Right common carotid artery plus branches (tissue), 1 donor: Measurements from ENCODE around the gene STING1.

DNA sequence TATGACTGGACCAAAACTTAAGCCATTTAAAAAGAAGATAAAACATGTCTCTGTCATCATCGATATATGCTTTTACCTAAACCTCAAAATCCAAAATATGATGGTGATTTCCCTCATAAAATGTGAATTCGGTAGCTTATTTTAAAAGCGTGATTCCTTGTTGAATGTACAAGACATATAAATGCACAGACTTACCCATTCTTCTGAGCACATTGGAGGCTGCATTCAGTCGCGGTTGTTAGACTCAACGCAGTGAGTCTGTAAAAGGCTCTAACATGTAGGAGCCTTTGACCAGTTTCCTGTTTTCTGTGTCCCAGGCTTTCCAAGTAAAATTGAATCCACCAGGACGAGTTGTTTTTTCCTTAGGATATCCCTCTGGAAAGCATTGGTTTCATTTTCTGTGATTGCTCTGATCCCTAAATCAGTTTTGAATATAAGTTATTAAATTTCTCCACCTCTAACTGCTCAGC, 387 bp downstream of the LRRTM2 start:
- PRO-cap: no peak

DNA sequence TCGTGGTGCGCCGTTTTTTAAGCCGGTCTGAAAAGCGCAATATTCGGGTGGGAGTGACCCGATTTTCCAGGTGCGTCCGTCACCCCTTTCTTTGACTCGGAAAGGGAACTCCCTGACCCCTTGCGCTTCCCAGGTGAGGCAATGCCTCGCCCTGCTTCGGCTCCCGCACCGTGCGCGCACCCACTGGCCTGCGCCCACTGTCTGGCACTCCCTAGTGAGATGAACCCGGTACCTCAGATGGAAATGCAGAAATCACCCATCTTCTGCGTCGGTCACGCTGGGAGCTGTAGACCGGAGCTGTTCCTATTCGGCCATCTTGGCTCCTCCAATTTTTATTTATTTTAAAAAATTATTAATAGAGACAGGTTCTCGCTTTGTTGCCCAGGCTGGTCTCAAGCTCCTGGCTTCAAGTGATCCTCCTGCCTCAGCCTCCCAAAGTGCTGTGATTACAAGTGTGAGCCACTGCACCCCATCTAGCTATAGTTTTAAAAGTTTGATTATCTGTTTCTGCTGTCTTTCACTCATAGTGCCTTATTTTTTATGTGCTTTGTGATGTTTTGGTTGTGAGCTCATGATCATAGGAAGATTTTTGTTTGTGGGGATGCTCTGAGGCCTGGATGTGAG, 136.1 kb upstream of the LRRTM2 start:
- PRO-cap: no peak

DNA sequence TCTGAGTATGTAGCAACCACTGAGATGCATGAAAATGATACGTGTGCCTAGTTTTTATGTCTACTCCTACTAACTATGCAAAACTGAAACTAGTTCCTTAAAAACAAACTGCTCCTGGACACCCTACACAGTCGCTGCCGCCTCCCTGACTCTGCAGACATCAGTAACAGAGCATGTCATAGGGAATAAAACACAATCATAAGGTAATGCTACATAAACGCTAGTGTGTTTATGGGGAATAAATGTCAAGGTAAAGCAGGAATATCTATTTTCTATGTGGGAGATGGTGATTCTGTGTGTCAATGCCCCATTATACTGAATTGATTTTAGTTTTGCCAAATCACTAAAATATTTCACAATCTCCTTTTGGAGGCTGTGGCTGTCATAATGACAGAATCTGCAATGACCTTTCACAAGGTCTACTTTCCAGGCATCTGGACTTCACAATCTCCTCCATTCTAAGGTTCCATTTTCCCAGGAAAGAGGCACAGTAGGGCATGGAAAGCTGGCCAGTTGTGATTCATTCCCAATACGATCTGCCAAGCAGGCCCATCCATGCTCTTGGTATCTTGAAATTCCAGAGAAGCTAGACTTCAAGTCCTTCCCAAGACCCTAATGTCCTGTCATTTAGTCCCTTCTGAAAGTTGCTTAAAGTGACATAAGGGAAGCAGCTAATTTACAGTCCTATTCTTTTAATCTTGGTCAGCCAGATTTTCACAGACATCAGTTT, 122.6 kb downstream of the SIL1 start:
- PRO-cap: no peak

- PRO-cap: no peak
Measured at GRCh38 chr5:139105410-139106271, 92.5 kb downstream of the SIL1 start.

- PRO-cap: no peak
Measured at GRCh38 chr5:139111338-139111874, 86.8 kb downstream of the SIL1 start.

DNA sequence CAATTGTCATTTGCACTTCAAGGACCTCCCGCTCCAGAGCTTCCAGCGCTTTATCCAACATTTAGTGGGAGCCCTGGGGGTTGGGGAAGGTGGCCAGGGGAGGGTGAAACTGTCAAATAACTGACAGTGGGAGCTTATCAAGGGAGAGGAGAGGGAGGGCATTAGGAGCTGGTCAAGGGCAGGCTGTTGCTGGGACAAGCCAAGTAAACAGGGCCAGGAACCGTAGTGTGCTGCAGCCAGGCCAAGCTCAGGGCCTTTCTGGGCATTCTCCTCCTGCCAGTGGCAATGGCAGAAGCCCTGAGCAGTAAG, 71.4 kb downstream of the SIL1 start:
- PRO-cap: no peak

DNA sequence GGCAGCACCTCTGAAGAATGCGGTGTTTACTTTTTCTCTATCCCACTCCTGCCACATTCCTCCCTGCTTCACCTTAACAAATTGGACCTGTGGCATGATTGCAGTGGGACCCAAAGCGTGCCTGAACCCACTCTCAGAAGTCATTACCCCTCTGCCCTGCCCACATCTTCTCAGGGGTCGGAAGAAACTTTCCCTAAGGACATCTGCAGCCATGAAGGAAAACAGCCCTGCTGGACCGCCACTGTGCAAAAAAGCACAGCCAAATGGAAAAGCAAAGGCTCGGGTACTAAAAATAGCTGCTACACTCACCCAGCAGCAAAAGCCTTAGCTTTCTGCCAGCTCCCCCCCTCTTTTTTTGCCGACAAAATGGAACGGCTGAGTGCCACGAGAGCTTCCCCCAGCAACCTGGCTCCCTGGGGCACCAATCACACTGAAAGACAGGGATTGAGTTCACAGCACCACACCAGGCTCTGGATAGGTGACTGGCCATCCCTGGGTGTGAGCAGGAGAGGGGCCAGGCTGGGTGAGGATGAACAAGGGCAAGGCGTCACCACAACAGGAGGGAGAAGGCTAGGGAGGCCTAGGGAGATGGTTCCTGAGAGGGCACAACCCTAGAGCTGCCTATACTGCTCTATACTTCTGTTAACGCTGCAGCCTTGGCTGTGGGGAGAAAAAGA, 66.8 kb downstream of the SIL1 start:
- PRO-cap: bidirectional peak, plus-strand start at position 361 of the sequence, minus-strand start at position 264 of the sequence

- PRO-cap: no peak
Measured at GRCh38 chr5:139282491-139282920, 11.0 kb upstream of the MATR3 start.

DNA sequence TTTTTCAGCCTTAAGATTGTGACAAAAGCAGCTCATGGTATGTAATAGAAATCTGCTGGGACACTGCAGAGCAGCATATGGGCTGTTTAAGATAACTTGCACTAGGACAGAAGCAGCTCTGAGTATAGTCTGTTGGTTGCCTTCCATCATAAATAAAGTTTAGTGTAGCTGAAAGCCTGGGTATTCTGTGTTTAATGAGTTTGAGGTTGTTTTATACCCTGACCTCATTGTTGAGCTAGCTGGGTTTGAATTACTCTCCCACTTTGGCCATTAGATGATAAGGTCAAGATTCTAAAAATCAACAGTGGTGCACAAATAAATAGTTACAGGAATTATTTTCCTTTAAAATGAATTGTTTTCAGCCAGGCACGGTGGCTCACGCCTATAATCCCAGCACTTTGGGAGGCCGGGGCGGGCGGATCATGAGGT, 9.3 kb upstream of the PAIP2 start:
- PRO-cap: no peak

DNA sequence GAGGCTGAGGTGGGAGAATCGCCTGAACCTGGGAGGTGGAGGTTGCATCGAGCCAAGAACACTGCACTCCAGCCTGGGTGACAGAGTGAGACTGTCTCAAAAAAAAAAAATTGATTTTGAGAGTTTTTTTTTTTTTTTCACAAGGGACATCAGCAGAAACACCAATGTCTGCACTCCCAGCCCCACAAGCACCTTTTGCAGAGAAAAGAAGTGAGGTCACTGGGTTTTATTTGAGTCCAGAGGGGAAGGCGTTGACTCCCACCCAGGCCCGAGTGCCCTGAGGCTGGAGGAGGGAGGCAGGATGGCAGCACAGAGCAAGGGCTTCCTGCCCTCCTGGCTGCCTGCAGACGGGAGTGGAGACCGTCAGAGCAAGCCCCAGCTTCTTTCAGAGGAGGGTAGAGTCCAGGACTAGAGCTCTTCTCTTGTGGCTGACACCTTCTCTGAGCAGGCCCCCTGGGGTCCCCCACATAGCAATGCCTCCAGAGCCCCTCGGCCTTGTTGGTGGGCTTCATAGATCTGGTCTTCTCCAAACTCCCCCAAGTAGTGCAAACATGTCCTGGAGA, 2.3 kb downstream of the MZB1 start:
- PRO-cap: no peak

- PRO-cap: no peak
Measured at GRCh38 chr5:139478554-139479184, 3.9 kb downstream of the STING1 start.

DNA sequence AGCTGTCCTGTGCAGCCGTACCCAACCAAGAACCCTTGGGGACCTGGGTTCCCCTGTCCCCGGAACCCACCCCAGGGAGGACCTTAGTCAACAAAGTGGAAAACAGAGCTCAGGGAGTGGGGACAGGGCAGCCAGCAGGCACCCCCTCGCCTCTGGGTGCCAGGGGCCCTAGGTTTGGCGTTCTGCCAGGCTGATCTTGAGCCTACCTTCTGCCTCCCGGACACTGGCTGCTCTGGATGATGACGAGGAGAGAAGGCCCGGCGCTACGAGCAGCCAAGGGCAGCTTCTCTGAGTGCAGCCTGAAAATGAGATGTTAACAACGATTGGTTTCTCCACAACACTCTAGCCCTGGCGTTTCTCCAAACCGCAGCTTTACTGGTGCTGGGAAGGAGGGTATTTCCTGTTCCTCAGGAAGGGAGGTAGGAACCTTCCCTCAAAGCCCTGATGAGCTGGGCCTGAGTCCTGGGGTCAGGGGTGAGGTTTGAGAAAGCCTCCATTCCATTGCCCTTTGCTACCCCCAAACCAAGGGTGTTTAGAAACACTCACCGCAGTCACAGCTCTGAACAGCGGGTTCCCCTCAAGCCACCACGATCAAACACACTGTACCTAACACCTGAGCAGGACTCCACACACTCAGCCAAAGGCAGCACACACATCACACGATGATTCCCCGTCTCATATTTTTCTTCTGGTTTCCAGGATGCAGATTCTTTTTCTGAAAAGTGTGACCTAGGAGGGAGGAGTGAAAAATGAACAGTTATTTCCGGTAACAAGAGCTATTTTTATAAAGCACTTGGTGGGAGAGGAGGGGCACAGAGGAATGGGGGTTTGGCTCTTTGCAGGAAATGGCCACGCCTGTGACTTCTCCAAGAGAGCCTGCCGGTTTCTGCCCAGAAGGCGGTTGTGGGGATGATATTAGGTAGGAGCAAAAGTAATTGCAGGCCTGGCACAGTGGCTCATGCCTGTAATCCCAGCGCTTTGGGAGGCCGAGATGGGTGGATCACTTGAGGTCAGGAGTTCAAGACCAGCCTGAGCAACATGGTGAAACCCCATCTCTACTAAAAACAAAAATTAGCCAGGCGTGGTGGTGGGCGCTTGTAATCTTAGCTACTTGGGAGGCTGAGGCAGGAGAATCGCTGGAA, at the start of gene STING1:
TSS of gene STING1 (minus strand) at position 755 of the 1,142 bp plus-strand sequence.
- PRO-cap: bidirectional peak, plus-strand start at position 630 of the sequence, minus-strand start at position 307 of the sequence; bidirectional peak, plus-strand start at position 896 of the sequence, minus-strand start at position 755 of the sequence

DNA sequence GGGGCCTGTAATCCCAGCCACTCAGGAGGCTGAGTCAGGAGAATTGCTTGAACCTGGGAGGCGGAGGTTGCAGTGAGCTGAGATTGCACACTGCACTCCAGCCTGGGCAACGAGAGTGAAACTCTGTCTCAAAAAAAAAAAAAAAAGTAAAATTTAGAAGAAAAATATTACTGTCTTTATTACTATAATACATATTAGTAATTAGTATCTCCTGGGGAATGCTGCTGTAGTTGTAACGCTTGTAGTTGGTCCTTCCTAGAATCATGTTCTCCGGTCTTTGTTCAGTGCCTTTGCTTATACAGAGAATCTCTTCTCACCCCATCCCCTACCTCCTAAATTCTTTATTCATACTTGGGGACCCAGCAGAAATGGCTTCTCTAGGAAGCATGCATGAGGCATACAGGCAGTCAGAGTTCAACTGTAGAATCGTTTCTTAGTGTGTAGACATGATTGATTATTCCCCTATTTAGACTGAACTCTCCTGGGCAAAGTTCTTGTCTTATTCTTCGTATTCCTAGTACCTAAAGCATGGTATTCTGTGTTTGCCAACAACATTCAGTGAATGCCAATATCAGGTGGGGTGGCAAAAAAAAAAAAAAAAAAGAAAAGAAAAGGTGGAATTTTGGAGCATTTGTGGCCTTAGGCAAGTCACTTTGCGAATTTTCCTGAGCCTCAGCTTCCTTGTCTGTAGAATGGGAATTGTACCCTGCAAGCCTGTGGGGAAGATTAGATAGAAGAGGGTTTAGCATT, 13.2 kb downstream of the UBE2D2 start:
- PRO-cap: no peak

DNA sequence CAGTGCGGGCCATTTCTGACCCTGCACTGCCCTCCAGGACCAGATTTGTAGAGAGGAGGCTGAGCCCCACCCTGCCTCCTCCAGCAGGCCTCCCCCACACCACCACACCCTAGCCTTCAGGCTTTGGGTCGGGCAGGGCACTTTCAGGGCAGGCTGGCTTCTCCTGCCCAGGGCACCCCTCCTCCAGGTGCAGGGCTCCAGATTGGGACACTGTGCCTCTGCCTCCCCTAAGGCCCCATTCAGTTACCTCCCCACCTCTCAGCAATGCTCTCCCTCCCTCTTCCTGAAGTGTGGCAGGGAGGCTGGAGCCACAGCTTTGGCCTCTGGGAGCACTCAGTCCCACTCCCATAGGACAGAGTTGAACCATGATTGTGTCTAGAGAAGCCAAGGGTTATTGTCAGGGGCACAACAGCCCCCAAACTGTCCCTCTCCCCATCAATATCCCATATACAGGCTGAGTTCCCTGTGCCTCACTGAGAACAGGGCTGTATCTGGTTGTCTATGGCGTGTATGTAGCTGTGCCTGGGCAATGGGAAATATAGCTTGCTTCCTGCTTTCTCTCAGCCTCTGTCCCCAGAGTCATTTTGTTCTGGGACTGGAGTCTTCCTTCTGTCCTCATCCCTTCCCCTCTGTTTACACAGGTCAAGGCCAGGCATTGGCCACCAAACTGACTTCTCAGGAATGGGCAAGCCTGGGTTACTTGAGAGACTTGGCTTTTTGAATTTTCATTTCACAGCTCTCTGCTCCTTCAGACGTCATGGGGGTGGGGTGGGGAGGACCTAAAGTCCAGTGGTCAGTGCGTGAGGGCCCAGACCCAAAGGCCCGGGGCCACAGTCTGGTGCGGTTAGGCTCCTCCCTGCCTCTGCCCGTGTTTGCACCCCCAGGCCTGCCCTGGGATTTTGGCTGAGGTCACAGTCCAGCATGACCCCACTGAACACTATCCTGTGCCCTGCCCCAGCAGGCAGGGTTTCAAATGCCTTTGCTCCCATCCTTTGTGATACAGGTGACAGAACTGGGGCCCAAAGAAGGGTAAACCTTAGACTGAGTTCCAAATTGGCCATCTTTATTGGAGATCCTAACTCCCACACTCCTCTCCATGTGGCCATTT, 4.4 kb upstream of the CXXC5 start:
- PRO-cap: no peak

- PRO-cap: no peak
Measured at GRCh38 chr5:139675200-139675758, 27.1 kb downstream of the CXXC5 start.

- PRO-cap: no peak
Measured at GRCh38 chr5:139680703-139681662, 32.8 kb downstream of the CXXC5 start.

GRCh38 chr5:139683242-139683496, 35.0 kb downstream of the CXXC5 start:
- PRO-cap: no peak

DNA sequence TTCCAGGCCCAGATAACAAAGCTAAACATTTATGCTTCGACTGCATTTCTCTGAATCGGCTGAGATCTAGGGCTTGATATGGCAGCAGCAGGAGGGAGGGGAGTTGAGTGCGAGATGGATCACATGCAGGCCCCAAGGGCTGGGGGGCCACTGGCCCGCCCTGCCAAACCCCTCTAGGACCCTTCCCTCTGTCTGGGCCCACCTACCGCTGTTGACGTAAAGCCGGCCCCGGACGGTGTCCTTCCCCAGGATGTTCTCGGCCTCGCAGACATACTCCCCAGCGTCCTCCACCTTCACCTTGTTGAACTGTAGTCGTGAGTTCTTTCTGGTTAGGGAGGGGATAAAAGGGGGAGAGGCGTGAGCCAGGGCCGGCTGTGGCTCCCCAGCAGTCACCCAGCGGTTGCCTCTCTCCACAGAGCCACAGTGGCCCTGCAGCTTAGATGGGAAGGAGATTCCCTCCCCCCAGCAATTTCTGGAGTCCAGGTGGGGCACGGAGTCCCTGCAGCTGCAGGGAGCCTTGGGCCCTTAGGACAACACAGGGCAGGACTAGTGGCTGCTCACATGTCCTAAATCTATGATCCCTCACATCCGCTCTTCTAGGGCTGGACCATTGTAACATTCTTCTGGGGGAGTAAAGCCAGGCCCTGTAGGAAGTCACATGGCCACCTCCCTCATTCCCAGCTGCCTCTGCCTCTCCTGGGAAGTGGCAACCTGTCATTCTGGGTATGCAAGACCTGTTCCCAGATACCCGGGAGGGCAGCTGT, 85.2 kb downstream of the PSD2 start:
- PRO-cap: no peak

- PRO-cap: no peak
Measured at GRCh38 chr5:140165664-140166195, 9.3 kb upstream of the CYSTM1 start.

- PRO-cap: no peak
Measured at GRCh38 chr5:140182821-140183063, 7.8 kb downstream of the CYSTM1 start.